K562 (cell line): ENCODE data around the gene VDR.

DNA sequence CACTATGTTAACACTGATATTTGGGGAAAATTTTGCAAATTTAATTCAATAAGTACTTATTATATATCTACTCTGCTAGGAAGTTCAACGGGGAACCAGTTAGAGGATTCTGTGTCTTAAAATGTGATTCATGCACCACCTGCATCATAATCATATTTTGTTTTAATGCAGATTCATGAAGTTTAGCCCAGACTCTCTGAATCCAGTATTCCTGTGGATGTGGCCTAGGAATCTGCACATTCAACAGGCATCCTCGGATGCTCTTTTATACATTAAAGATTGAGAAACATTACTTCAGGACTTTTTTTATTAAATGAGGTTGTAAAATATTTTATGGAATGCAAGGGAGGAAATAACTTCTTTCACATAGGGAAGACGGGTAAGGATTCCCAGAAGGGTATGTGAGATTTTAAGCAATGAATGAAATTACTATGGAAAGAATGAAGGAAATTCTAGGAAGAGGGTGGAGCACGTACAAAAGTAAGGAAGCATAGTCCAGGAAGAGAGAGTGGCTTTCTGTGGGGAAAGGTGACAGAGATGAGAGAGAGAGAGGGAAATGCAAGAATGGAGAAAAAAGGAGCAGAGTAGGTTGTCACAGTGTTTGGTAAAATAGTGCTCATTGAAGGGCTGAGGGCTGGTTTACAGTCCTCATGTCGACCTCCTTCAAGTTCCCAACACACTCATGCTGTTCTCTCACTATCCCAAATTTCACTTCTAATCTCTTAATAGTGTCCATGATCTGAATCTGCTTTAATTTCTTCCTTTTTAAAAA, 138.6 kb downstream of the SLC38A4 start:
- RAMPAGE, long total RNA: no peak
- RRBS: no CpG with 5 or more reads among the region's 5 CpGs
PRO-cap:
- standard: no peak
- CoPRO, capped RNA only, 2 experiments: no peak in any of the 2 experiments
- CoPRO, capped and uncapped RNA, 2 experiments: no peak in any of the 2 experiments
- CoPRO, uncapped RNA only, 2 experiments: no peak in any of the 2 experiments
CAGE:
- cytosol, long polyA plus RNA: no peak
- long polyA plus RNA: no peak
- nucleolus, long total RNA: no peak
- nucleus, long polyA plus RNA: no peak

GRCh38 chr12:46786725-46787300, 39.0 kb downstream of the SLC38A4 start:
- RAMPAGE, long total RNA: no peak
- RRBS: no CpG with 5 or more reads among the region's 3 CpGs
PRO-cap:
- standard: no peak
- CoPRO, capped RNA only, 2 experiments: no peak in any of the 2 experiments
- CoPRO, capped and uncapped RNA, 2 experiments: no peak in any of the 2 experiments
- CoPRO, uncapped RNA only, 2 experiments: no peak in any of the 2 experiments
CAGE:
- cytosol, long polyA plus RNA: no peak
- long polyA plus RNA: no peak
- nucleolus, long total RNA: no peak
- nucleus, long polyA plus RNA: no peak

- RAMPAGE, long total RNA: no peak
- RRBS: no CpG with 5 or more reads among the region's 5 CpGs
PRO-cap:
- standard: no peak
- CoPRO, capped RNA only, 2 experiments: no peak in any of the 2 experiments
- CoPRO, capped and uncapped RNA, 2 experiments: no peak in any of the 2 experiments
- CoPRO, uncapped RNA only, 2 experiments: no peak in any of the 2 experiments
CAGE:
- cytosol, long polyA plus RNA: no peak
- long polyA plus RNA: no peak
- nucleolus, long total RNA: no peak
- nucleus, long polyA plus RNA: no peak
Observed at GRCh38 chr12:46803531-46804173, 22.1 kb downstream of the SLC38A4 start.

DNA sequence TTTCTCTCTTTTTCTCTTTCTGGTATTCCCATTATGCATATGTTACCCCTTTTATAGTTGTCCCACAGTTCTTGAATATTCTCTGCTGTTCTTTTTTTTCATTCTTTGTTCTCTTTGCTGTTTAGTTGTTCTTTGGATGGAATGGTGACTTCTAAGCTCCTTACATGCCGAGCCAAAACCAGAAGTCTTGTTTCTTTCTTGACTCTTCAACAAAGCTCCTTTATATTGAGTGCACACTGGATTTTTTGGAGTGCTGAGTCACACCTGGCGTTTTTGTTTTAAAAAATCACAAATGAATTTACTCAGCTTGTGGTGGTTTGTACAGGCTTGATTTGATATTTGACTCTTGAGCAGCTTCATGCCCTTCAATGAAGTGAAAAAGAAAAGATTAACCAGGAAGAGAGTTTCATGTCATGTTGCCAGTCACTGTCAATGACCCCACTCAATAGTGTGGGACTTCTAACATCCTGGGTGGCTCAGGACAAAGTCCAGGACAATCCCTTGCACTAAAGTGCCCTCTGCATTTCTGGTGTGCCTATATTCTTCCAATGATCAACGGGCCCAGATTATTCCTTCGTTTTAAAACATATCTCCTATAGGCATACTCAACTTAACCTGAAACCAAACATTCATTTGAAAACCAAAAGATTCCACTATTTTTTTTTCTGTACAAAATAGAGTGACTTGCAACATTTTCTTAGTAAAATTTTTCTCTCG, 112.4 kb upstream of the SLC38A4 start:
- RAMPAGE, long total RNA: no peak
- RRBS: no CpG with 5 or more reads among the region's 5 CpGs
PRO-cap:
- standard: no peak
- CoPRO, capped RNA only, 2 experiments: no peak in any of the 2 experiments
- CoPRO, capped and uncapped RNA, 2 experiments: no peak in any of the 2 experiments
- CoPRO, uncapped RNA only, 2 experiments: no peak in any of the 2 experiments
CAGE:
- cytosol, long polyA plus RNA: no peak
- long polyA plus RNA: no peak
- nucleolus, long total RNA: no peak
- nucleus, long polyA plus RNA: no peak

GRCh38 chr12:47032862-47033413, 46.5 kb upstream of the PCED1B start:
- RAMPAGE, long total RNA: no peak
- RRBS: no CpG with 5 or more reads among the region's 5 CpGs
PRO-cap:
- standard: no peak
- CoPRO, capped RNA only, 2 experiments: no peak in any of the 2 experiments
- CoPRO, capped and uncapped RNA, 2 experiments: no peak in any of the 2 experiments
- CoPRO, uncapped RNA only, 2 experiments: no peak in any of the 2 experiments
CAGE:
- cytosol, long polyA plus RNA: no peak
- long polyA plus RNA: no peak
- nucleolus, long total RNA: no peak
- nucleus, long polyA plus RNA: no peak

DNA sequence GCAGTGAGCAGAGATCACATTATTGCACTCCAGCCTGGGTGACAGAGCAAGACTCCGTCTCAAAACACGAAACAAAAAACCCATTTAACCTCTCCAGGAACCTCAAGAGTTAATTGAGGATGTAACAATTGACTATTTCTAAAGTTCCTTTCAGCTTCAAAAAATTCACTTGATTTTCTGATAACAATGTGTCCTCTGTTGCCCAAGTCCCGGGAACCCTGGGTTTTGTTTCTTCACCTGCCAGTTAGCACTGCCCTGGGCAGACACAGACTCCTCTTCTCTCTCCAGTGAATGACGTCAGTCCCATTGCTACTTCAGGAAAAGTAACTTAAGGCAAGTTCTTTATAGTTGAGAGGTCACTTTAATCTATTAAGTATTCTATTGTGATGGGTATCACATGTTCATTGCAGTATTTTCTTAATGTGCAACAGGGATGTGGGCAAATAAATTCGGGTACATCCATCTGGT, 5.4 kb upstream of the AMIGO2 start:
- RAMPAGE, long total RNA: no peak
- RRBS: no CpG with 5 or more reads among the region's 5 CpGs
PRO-cap:
- standard: no peak
- CoPRO, capped RNA only, 2 experiments: no peak in any of the 2 experiments
- CoPRO, capped and uncapped RNA, 2 experiments: no peak in any of the 2 experiments
- CoPRO, uncapped RNA only, 2 experiments: no peak in any of the 2 experiments
CAGE:
- cytosol, long polyA plus RNA: no peak
- long polyA plus RNA: no peak
- nucleolus, long total RNA: no peak
- nucleus, long polyA plus RNA: no peak

GRCh38 chr12:47249580-47250678, 170.2 kb upstream of the AMIGO2 start:
- RAMPAGE, long total RNA: no peak
- RRBS: no CpG with 5 or more reads among the region's 14 CpGs
PRO-cap:
- standard: bidirectional peak, plus-strand start at chr12:47250086, minus-strand start at chr12:47249831; bidirectional peak, plus-strand start at chr12:47250224, minus-strand start at chr12:47250119
- CoPRO, capped RNA only, 2 experiments: peak in 2 of 2 experiments; most common plus-strand start chr12:47250086 (in 2); most common minus-strand start chr12:47249831 (in 2)
- CoPRO, capped and uncapped RNA, 2 experiments: peak in 2 of 2 experiments; most common plus-strand start chr12:47249966 (in 1); most common minus-strand start chr12:47249831 (in 2)
- CoPRO, uncapped RNA only, 2 experiments: peak in 2 of 2 experiments; most common plus-strand start chr12:47249850 (in 1); most common minus-strand start chr12:47249831 (in 2)
CAGE:
- cytosol, long polyA plus RNA: no peak
- long polyA plus RNA: no peak
- nucleolus, long total RNA: no peak
- nucleus, long polyA plus RNA: no peak

DNA sequence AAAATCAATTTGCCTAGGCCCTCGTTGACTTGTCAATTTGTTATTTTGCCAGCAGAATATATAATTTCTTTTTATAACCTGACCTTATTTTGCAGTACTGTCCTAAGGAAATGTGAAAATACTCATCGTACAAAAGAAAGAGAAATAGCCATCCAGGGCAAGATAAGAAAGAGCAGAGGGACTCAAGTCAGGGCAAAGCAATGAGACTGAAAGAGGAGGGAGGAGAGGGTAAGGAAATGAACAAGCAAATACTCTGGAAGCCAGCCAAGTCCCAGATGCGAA, 312.9 kb downstream of the RPAP3 start:
- RAMPAGE, long total RNA: no peak
- RRBS: no CpG with 5 or more reads among the region's 3 CpGs
PRO-cap:
- standard: no peak
- CoPRO, capped RNA only, 2 experiments: no peak in any of the 2 experiments
- CoPRO, capped and uncapped RNA, 2 experiments: no peak in any of the 2 experiments
- CoPRO, uncapped RNA only, 2 experiments: no peak in any of the 2 experiments
CAGE:
- cytosol, long polyA plus RNA: no peak
- long polyA plus RNA: no peak
- nucleolus, long total RNA: no peak
- nucleus, long polyA plus RNA: no peak

- RAMPAGE, long total RNA: no peak
- RRBS: 31% methylated on average over 4 of the region's 16 CpGs
PRO-cap:
- standard: no peak
- CoPRO, capped RNA only, 2 experiments: no peak in any of the 2 experiments
- CoPRO, capped and uncapped RNA, 2 experiments: no peak in any of the 2 experiments
- CoPRO, uncapped RNA only, 2 experiments: no peak in any of the 2 experiments
CAGE:
- cytosol, long polyA plus RNA: no peak
- long polyA plus RNA: no peak
- nucleolus, long total RNA: no peak
- nucleus, long polyA plus RNA: no peak
Observed at GRCh38 chr12:47739667-47740350, 14.5 kb upstream of the ENDOU start.

DNA sequence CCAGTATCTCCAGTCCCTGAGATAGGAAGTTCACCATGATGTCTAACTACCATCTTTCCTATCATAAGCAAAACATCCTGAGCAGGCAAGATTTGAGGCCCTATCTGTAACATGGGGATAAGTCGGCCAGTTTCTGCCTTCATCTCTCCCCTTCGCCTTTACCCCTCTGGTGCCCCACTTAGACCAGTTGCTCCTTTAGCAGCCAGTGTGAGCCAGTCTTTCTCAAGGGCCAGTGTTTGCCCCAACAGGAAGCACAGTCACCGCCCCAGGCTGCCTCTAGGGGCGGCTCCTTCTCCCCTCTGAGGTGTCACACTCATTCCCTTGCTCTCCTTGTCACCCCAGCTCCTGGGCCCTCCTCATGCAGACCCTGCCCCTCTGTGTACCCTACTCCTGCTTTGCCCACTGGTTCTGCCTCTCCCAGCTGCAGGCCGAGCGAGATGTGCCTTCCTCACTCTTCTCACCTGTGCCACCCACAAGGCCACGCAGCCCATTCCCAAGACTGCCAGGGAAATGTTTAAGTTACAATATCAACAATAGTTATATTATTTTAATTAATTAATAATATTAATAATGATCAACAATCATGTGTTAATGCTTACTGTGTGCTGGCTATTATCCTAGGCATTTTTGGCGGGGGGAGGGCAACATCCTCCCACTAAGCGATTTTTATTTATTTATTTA, 10.7 kb downstream of the HDAC7 start:
- RAMPAGE, long total RNA: no peak
- RRBS: no CpG with 5 or more reads among the region's 9 CpGs
PRO-cap:
- standard: no peak
- CoPRO, capped RNA only, 2 experiments: no peak in any of the 2 experiments
- CoPRO, capped and uncapped RNA, 2 experiments: no peak in any of the 2 experiments
- CoPRO, uncapped RNA only, 2 experiments: no peak in any of the 2 experiments
CAGE:
- cytosol, long polyA plus RNA: no peak
- long polyA plus RNA: no peak
- nucleolus, long total RNA: no peak
- nucleus, long polyA plus RNA: no peak

DNA sequence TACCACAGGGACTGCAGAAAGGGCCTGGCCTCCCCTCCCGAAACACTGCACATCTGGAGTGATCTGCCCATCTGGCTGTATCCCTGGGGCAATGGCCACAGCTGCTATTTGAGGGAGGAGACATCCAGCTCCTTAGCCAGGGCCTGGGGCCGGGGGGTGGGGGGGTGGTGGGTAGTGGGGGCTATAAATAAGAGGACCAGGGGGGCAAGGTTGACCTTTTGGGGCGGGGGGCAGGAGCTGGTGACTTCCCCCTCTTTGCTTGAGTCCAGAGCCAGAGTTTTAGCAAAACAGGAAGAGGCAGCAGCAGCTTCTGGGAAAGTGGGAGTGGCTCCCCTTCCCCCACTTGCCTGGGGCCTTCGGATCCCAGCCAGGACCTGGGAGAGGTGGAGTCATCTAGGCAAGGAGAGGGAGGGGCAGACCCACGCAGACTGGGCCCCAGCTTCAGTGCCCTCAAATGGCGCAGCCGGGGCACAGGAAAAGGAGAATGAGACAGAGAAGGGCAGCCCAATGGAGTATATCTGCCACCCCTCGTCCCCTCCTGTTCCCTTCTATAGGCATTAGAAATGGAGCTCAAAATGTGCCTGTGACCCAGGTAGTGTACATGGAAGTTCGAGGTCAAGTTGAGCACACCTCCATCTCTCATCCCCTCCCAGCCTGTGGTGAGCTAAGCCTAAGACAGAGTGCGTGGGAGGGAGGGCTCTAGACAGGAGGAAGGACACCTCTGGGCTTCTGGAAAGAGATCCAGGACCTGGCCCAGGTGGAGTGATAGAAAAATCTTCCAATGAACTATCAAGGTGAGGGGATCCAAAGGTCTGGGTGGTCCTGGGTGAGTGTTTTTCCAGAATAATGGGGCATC, 9.3 kb upstream of the HDAC7 start:
- RAMPAGE, long total RNA: no peak
- RRBS: no CpG with 5 or more reads among the region's 10 CpGs
PRO-cap:
- standard: bidirectional peak, plus-strand start at position 453 of the sequence, minus-strand start at position 281 of the sequence; bidirectional peak, plus-strand start at position 678 of the sequence, minus-strand start at position 658 of the sequence
- CoPRO, capped RNA only, 2 experiments: peak in 2 of 2 experiments; most common plus-strand start position 416 of the sequence (in 2); most common minus-strand start position 281 of the sequence (in 2)
- CoPRO, capped and uncapped RNA, 2 experiments: peak in 2 of 2 experiments; most common plus-strand start position 416 of the sequence (in 2); most common minus-strand start position 281 of the sequence (in 2)
- CoPRO, uncapped RNA only, 2 experiments: peak in 1 of 2 experiments; most common plus-strand start position 453 of the sequence (in 1); most common minus-strand start position 257 of the sequence (in 1)
CAGE:
- cytosol, long polyA plus RNA: start-site peak on the plus strand centred at position 708 of the sequence, 60 bp wide, 9 and 13 reads in 2 replicates
- long polyA plus RNA: no peak
- nucleolus, long total RNA: no peak
- nucleus, long polyA plus RNA: start-site peak on the plus strand centred at position 707 of the sequence, 61 bp wide, 15 and 62 reads in 2 replicates

GRCh38 chr12:47834115-47835607, 15.0 kb upstream of the HDAC7 start:
- RAMPAGE, long total RNA: no peak
- RRBS: no CpG with 5 or more reads among the region's 20 CpGs
PRO-cap:
- standard: bidirectional peak, plus-strand start at chr12:47834533, minus-strand start at chr12:47834393; bidirectional peak, plus-strand start at chr12:47834971, minus-strand start at chr12:47834627
- CoPRO, capped RNA only, 2 experiments: peak in 1 of 2 experiments; most common plus-strand start chr12:47834780 (in 1); most common minus-strand start chr12:47834627 (in 1)
- CoPRO, capped and uncapped RNA, 2 experiments: no peak in any of the 2 experiments
- CoPRO, uncapped RNA only, 2 experiments: no peak in any of the 2 experiments
CAGE:
- cytosol, long polyA plus RNA: no peak
- long polyA plus RNA: no peak
- nucleolus, long total RNA: no peak
- nucleus, long polyA plus RNA: no peak

GRCh38 chr12:47852146-47852759, 32.5 kb upstream of the HDAC7 start:
- RAMPAGE, long total RNA: no peak
- RRBS: no CpG with 5 or more reads among the region's 10 CpGs
PRO-cap:
- standard: no peak
- CoPRO, capped RNA only, 2 experiments: no peak in any of the 2 experiments
- CoPRO, capped and uncapped RNA, 2 experiments: no peak in any of the 2 experiments
- CoPRO, uncapped RNA only, 2 experiments: no peak in any of the 2 experiments
CAGE:
- cytosol, long polyA plus RNA: no peak
- long polyA plus RNA: no peak
- nucleolus, long total RNA: no peak
- nucleus, long polyA plus RNA: no peak

- RAMPAGE, long total RNA: no peak
- RRBS: no CpG with 5 or more reads among the region's 8 CpGs
PRO-cap:
- standard: no peak
- CoPRO, capped RNA only, 2 experiments: no peak in any of the 2 experiments
- CoPRO, capped and uncapped RNA, 2 experiments: no peak in any of the 2 experiments
- CoPRO, uncapped RNA only, 2 experiments: no peak in any of the 2 experiments
CAGE:
- cytosol, long polyA plus RNA: no peak
- long polyA plus RNA: no peak
- nucleolus, long total RNA: no peak
- nucleus, long polyA plus RNA: no peak
Observed at GRCh38 chr12:47858665-47859350, 39.1 kb upstream of the HDAC7 start.

DNA sequence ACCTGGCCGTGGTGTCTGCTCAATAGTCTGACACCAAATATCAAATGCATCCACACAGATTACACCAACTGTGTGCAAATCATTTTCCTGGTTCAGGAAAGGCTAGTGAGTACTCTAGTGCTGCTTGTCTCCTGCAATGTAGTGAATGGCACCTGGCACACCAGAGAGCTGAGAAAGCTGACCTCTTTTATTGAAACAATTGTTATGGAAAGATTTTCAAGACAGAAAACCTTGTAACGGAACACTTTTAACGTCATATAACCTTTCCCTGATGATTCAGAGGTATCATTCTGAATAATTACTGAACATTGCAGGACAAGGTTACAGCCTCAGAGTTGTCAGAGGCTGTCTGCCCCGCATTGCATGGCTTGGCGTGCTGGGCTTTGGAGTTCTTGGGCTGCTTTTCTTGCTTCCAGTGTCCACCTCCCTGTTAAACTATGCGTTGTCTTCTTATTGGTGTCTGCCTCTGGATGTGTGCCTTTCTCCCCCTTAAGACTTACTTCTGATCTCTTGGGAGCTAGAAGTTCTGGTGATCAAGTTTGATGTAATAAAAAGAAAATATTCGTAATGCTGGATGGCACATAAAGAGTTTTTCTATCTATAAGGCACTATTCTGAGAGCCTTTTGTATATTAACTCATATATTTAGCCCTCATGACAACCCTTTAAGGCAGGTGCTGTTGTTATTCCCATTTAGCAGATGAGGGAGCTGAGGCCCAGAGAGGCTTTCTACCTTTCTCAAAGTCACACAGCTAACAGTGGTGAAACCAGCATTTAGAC, 40.8 kb upstream of the HDAC7 start:
- RAMPAGE, long total RNA: no peak
- RRBS: no CpG with 5 or more reads among the region's 7 CpGs
PRO-cap:
- standard: no peak
- CoPRO, capped RNA only, 2 experiments: no peak in any of the 2 experiments
- CoPRO, capped and uncapped RNA, 2 experiments: no peak in any of the 2 experiments
- CoPRO, uncapped RNA only, 2 experiments: no peak in any of the 2 experiments
CAGE:
- cytosol, long polyA plus RNA: no peak
- long polyA plus RNA: no peak
- nucleolus, long total RNA: no peak
- nucleus, long polyA plus RNA: no peak

- RAMPAGE, long total RNA: start-site peak on the minus strand at chr12:47904997-47905053, 39 and 30 reads in 2 replicates
- RRBS: 2% methylated on average over 17 of the region's 49 CpGs
PRO-cap:
- standard: bidirectional peak, plus-strand start at chr12:47905151, minus-strand start at chr12:47905022
- CoPRO, capped RNA only, 2 experiments: peak in 2 of 2 experiments; most common plus-strand start chr12:47905151 (in 1); most common minus-strand start chr12:47905003 (in 2)
- CoPRO, capped and uncapped RNA, 2 experiments: peak in 1 of 2 experiments; most common plus-strand start chr12:47905117 (in 1); most common minus-strand start chr12:47905022 (in 1)
- CoPRO, uncapped RNA only, 2 experiments: no peak in any of the 2 experiments
CAGE:
- cytosol, long polyA plus RNA: no peak
- long polyA plus RNA: no peak
- nucleolus, long total RNA: no peak
- nucleus, long polyA plus RNA: no peak
Observed at GRCh38 chr12:47904456-47905260, at the start of gene VDR. VDR (minus strand) TSS chr12:47904994.

- RAMPAGE, long total RNA: no peak
- RRBS: no CpG with 5 or more reads among the region's 7 CpGs
PRO-cap:
- standard: no peak
- CoPRO, capped RNA only, 2 experiments: no peak in any of the 2 experiments
- CoPRO, capped and uncapped RNA, 2 experiments: no peak in any of the 2 experiments
- CoPRO, uncapped RNA only, 2 experiments: no peak in any of the 2 experiments
CAGE:
- cytosol, long polyA plus RNA: no peak
- long polyA plus RNA: no peak
- nucleolus, long total RNA: no peak
- nucleus, long polyA plus RNA: no peak
Observed at GRCh38 chr12:47938795-47939677, 24.4 kb upstream of the TMEM106C start.